ENCODE measurements around the genes PEX11A and TTLL13.

DNA sequence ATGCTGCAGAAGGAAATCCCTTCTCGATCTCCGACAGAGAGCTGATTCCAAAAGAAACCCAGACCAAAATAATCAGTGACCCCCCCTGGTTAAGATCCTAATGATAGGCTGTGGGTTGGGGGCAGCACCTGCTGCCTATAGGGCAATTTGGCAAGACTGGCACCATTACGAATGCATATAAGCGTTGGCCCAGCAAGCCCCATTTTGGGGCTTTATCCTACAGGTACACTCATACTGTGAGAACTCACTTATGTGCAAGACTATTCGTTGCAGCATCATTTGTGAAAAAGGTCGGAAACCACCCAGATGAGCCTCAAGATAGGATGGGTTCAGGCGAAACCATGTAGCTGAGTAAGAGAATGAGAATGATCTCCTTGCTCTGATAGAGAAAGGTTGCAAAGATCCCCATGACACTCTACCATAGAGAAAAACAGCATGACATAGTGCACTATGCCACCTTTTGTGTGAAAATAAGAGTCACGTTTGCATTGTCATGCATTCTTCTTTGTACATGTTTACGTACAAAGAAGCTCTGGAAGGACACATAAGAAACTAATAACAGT is 50.2 kb downstream of the RHCG start:
- PRO-cap: no peak
- RAMPAGE, long total RNA: no peak

GRCh38 chr15:89575788-89576743 is 797 bp downstream of the TICRR start:
- PRO-cap: no peak
- RAMPAGE, long total RNA: no peak

DNA sequence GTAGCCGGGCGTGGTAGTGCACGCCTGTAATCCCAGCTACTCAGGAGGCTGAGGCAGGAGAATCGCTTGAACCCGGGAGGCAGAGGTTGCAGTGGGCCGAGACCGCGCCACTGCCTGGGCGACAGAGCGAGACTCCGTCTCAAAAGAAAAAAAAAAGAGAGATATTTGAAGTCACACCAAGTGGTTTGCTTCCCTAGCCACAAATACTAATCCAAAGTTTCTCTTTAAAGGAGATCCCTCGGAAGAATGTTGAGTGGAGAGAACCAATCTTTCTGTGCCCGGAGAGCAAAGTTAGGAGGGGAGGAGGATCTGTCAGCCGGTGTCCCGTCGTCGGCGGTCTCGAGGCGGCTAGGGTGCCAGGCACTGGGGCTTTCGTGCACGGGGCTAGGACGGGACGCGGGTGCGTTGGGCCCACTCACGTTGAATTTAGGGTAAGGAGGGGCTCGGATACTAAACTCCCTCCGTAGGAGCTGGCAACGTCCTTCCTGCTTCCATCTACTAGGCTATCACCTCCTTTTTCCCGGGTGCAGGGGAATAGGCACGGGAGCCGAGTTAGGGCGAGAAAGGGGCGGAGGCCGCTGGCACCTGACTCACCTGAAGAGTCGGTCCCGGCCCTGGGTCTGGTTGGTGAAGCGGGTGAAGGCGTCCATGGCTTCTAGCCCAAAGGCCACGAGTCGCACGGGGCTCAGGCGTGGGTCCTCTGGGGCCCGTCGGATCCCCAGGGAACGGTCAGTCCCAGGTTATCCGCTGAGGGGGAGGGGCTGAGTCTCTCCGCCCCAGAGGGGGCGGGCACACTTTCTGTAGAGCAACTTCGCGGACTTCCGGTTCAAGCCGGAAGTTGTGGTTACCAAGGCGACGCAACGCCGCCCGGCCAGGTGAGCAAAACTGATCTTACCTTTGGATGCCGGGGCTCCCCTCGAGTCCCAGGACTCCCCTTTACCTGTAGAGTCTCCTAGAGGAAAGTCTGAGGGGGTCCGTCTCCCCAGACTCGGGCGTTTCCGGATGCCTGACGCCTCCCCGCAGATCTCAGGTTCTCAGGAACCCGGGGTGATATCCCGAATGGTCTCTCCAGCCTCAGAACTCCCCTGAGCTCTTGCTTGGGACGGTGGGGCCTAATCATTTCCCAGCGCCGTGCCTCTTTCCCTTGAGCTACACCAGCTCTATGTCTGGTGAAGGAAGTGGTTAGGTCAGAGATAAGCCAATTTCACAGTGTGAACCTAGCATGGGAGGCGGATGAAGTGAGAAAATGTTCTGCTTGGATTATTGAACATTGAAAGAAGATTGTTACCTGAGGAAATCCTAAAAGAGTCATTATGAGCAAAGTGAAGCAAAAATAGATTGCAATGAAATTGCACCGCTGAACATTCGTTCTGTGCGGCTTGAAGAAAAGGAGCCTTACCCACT is at the start of gene PEX11A:
PEX11A (minus strand) TSS at position 772 of the 1,404 bp plus-strand sequence.
- PRO-cap: bidirectional peak, plus-strand start at position 829 of the sequence, minus-strand start at position 716 of the sequence
- RAMPAGE, long total RNA: start-site peak on the minus strand centred at position 747 of the sequence, 33 bp wide, 17 reads

- PRO-cap: no peak
- RAMPAGE, long total RNA: no peak
These were observed 8.3 kb downstream of the ANPEP start for GRCh38 chr15:89805871-89807164.

DNA sequence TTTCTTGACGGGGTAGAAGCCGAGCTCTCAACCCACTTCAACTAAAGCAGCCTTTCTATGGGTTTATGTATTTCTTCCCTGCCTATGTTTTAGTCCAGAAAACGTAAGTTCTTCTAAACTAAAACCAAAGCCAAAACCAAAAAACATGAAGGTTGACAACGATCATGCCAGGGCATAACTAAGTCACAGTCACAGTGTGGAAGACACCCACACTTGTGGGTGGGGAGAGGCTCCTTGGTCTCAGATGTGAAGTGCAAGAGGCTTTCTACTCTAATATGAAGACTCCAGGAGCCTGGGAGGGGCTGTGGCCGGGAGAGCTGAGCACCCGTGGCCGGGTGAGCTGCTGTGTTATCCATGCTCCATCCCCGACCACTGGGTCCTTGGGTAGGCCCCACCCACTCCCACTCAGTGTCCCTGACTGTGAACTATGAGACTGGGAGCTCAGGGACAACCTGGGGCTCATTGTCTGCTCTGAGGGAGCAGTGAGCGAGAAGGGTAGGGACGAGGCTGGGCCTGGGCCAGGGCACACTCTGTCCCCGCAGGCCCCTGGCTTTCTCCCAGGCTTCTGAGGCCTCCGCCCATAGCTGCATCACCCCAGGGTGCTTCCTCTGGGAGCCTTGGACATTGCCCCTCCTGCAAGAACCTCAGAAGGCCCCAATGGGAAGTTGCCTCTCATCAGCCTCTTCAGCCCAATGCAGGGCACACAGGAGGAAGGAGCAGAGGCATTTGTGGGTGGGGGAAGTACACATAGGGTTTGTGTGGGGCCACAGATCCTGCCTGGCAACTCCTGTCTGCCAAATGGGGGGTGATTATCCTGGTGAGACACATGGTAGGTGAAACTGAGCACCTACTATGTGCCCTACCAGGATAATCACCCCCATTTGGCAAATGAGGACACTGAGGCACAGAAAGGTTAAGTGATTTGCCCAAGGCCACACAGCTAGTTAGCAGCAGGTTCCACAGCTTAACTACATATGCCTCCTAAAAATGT is 2.5 kb downstream of the ANPEP start:
- PRO-cap: unidirectional peak, plus-strand start at position 692 of the sequence; unidirectional peak, plus-strand start at position 719 of the sequence
- RAMPAGE, long total RNA: no peak

GRCh38 chr15:89825189-89825678 is 10.6 kb upstream of the ANPEP start:
- PRO-cap: no peak
- RAMPAGE, long total RNA: no peak

DNA sequence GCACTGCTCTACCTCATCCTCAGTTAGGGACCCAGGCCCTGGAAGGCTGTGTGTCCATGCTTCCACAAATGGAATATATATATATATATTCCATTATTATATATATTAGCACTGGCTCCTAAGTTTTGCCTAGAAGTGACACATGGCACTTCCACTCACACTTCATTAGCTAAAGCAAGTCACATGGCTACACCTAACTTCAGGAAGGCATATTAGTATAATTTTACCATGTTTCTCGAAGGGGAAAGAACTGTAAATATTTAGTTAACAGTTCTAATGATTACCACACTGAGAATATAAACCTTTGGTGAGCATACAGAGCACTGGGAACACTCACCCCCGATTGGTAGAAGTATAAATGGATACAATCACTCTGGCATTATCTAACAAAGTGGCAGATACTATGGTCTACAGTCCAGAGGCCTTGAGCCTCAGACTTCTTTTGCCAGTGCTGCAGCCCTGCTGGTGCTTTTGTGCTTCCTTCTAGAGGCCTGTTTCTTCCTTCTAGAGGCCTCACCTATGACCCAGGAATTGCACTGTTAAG is 28.6 kb downstream of the AP3S2 start:
- PRO-cap: no peak
- RAMPAGE, long total RNA: no peak

- PRO-cap: no peak
- RAMPAGE, long total RNA: start-site peak on the plus strand at chr15:90013366-90013457, 8 reads
These were observed 12.4 kb downstream of the ZNF710 start for GRCh38 chr15:90013190-90014188.

DNA sequence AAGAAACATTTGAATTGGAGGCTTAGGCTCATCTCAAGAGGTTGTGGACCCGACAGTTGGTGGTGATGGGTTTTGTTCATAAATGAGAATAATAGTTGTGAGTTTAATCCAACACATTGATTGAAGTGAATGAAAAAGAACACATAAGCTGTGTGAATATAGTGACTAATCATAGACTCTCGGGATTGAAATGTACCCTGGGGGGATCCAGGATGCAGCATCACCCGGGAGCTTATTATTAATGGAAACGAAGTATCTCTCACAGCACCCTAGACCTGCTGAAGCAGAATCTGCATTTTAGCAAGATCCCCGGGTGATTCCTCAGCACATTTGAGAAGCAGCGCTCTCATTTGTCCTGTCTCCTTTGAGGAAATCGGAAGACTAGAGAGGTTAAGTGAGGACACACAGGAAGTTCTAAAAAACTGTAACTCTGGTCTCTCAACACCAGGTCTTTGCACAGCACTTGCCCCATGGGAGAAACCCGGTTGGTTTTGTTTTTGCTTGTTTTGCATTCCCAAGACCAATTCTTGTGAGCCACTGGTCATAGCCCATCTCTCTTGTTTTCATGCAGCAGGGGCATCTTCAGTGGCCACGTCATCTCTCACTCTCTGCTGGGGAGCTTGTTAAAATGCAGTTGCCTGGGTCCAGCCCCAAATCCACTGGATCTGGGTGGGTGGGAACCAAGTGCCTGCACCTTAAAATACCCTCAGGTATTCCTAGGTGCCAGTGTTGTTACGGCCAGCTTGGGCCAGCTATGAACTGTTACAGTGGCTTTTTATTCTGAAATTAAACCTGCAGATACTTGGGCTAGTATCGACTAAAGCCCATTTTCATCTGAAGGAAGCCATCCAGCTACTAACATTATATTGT is 30.2 kb downstream of the ZNF710 start:
- PRO-cap: no peak
- RAMPAGE, long total RNA: no peak

- PRO-cap: unidirectional peak, minus-strand start at chr15:90100556
- RAMPAGE, long total RNA: no peak
These were observed 1.8 kb downstream of the IDH2 start for GRCh38 chr15:90100380-90101012.

GRCh38 chr15:90162943-90163399 is 38.2 kb upstream of the SEMA4B start:
- PRO-cap: no peak
- RAMPAGE, long total RNA: no peak

DNA sequence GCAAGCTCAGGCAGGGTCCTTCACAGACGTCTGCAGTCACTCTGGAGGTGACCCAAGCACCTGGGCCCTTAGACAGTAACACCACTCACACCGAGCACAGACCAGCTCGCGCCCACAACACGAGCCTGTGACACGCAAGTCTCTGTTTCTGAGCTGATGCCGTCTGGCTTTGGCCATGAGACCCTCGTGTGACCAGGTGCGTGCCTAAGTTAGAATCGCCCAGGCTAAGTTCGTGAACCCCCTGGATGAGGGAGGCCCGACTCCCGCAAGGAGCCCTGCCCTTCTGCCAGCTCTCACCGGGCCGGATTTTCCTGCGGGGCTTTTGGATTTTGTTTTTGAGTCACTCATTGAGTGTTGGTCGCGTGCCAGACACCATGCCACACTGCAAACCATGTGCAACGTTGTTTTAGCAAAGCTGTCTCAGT is 11.6 kb downstream of the SEMA4B start:
- PRO-cap: no peak
- RAMPAGE, long total RNA: no peak

- PRO-cap: bidirectional peak, plus-strand start at chr15:90249556, minus-strand start at chr15:90249387
- RAMPAGE, long total RNA: no peak
These were observed at the start of gene TTLL13 for GRCh38 chr15:90249291-90249905. Gene TTLL13, plus strand, starts transcription at chr15:90249556.

DNA sequence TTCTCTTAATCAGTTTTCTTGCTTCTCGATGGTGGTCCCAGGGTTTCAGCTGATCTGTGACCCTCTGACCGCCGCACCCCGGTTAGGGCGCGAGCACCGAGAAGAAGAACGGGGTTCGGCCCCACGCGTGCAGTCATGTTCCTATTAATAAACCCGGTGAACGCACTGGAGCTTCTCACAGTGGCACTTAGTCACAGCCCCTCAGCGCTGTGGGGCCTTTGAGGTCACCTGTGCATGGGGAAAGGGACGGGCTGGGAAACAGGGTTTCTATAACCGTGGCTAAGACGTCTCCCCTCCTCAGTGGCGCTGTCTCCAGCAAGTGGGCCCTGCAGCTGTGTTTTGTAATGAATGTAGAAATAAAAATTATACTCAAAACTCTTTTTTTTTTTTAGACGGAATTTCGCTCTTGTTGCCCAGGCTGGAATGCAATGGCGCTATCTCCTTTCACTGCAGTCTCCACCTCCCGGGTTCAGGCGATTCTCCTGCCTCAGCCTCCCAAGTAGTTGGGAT is 567 bp downstream of the ZNF774 start:
- PRO-cap: no peak
- RAMPAGE, long total RNA: no peak

GRCh38 chr15:90407257-90408475 is 19.6 kb downstream of the IQGAP1 start:
- PRO-cap: no peak
- RAMPAGE, long total RNA: no peak

GRCh38 chr15:90419715-90420479 is 31.9 kb downstream of the IQGAP1 start:
- PRO-cap: no peak
- RAMPAGE, long total RNA: no peak

GRCh38 chr15:90460336-90460902 is 69.3 kb upstream of the CRTC3 start:
- PRO-cap: no peak
- RAMPAGE, long total RNA: no peak

DNA sequence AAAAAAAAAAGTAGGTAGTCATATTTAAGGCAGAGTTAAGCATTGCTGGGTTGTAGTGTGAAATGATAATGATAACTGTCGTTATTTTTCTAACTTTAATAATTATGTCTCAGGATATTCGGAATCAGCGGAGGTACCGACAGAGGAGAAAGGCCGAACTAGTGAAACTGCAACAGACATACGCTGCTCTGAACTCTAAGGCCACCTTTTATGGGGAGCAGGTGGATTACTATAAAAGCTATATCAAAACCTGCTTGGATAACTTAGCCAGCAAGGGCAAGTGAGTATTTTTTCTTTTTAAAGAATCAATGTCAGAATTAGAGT is 37.3 kb upstream of the CRTC3 start:
- PRO-cap: no peak
- RAMPAGE, long total RNA: no peak

DNA sequence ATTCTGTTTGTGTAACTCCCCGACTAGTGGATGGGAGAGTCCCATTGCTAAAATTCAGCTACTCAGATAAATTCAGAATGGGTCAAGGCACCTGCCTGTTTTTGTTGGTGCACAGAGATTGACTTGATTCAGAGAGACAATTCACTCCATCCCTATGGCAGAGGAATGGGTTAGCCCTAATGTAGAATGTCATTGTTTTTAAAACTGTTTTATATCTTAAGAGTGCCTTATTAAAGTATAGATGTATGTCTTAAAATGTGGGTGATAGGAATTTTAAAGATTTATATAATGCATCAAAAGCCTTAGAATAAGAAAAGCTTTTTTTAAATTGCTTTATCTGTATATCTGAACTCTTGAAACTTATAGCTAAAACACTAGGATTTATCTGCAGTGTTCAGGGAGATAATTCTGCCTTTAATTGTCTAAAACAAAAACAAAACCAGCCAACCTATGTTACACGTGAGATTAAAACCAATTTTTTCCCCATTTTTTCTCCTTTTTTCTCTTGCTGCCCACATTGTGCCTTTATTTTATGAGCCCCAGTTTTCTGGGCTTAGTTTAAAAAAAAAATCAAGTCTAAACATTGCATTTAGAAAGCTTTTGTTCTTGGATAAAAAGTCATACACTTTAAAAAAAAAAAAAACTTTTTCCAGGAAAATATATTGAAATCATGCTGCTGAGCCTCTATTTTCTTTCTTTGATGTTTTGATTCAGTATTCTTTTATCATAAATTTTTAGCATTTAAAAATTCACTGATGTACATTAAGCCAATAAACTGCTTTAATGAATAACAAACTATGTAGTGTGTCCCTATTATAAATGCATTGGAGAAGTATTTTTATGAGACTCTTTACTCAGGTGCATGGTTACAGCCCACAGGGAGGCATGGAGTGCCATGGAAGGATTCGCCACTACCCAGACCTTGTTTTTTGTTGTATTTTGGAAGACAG is 28.7 kb upstream of the CRTC3 start:
- PRO-cap: no peak
- RAMPAGE, long total RNA: no peak

GRCh38 chr15:90609837-90610325 is 80.2 kb downstream of the CRTC3 start:
- PRO-cap: no peak
- RAMPAGE, long total RNA: no peak

Data from vagina (tissue), 1 donor.